ENCODE data around the gene CHRNA3.

DNA sequence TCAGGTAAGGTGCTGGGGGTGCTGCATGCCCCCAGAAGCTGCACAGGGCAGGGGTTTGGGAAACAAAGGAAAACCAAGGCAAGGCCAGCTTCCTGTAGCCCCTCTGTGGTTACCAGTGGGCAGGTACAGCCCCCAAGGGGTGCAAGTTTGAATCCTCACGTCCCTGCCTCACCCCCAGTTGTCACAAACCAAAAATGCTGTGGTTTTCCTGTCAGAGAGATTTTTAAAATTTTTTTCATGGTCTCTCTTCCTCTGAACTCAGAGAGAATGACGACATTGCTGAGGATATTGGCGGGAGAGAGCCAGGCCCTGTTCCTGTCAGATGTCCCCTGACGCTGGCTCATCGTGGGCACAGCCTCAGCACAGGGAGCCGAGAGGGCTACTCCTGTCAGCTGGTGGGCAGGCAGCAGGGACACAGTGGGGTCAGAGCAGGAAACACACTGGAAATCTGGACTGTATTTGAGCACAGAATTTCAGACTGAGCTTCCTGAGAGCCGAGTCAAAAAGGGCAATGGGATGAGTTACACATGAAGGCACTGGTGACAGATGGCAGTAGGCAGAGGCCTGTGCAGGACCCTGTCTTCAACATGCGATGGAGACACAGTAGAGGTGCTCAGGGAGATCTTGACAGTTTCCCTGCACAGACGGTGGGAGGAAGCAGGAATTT, 27.1 kb downstream of the PSTPIP1 start:
- RAMPAGE, long total RNA, result no peak
- RRBS, result no CpG with 5 or more reads among the region's 9 CpGs
PRO-cap:
- standard, result no peak
- CoPRO, capped RNA only, 2 experiments, result no peak in any of the 2 experiments
- CoPRO, capped and uncapped RNA, 2 experiments, result no peak in any of the 2 experiments
- CoPRO, uncapped RNA only, 2 experiments, result no peak in any of the 2 experiments
CAGE:
- cytosol, long polyA plus RNA, result no peak
- long polyA plus RNA, result no peak
- nucleolus, long total RNA, result no peak
- nucleus, long polyA plus RNA, result no peak

DNA sequence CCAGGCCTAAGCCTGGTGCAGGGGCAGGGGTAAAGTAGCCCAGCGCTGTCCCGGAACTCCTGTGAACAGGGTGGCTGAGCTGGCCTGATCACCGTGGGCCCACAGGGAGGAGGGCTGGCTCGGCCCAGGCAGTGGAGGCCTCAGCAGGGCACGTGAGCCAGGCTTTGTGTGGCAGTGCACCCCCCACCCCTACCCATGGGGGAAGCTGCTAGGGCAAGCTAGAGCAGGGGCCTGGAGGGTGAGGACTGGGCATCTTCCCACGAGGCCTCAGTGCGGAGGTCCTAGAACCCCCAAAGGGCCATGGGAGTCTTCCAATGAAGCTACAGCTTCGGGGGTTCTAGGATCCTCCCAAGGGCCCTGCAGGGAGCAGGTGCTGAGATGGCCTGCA, 36.0 kb downstream of the TSPAN3 start:
- RAMPAGE, long total RNA, result no peak
- RRBS, result no CpG with 5 or more reads among the region's 8 CpGs
PRO-cap:
- standard, result no peak
- CoPRO, capped RNA only, 2 experiments, result no peak in any of the 2 experiments
- CoPRO, capped and uncapped RNA, 2 experiments, result no peak in any of the 2 experiments
- CoPRO, uncapped RNA only, 2 experiments, result no peak in any of the 2 experiments
CAGE:
- cytosol, long polyA plus RNA, result no peak
- long polyA plus RNA, result no peak
- nucleolus, long total RNA, result no peak
- nucleus, long polyA plus RNA, result no peak

- RAMPAGE, long total RNA, result no peak
- RRBS, result no CpG with 5 or more reads among the region's 11 CpGs
PRO-cap:
- standard, result no peak
- CoPRO, capped RNA only, 2 experiments, result no peak in any of the 2 experiments
- CoPRO, capped and uncapped RNA, 2 experiments, result no peak in any of the 2 experiments
- CoPRO, uncapped RNA only, 2 experiments, result no peak in any of the 2 experiments
CAGE:
- cytosol, long polyA plus RNA, result no peak
- long polyA plus RNA, result no peak
- nucleolus, long total RNA, result no peak
- nucleus, long polyA plus RNA, result no peak
Measured at GRCh38 chr15:77178817-77179386, 108.0 kb upstream of the TSPAN3 start.

DNA sequence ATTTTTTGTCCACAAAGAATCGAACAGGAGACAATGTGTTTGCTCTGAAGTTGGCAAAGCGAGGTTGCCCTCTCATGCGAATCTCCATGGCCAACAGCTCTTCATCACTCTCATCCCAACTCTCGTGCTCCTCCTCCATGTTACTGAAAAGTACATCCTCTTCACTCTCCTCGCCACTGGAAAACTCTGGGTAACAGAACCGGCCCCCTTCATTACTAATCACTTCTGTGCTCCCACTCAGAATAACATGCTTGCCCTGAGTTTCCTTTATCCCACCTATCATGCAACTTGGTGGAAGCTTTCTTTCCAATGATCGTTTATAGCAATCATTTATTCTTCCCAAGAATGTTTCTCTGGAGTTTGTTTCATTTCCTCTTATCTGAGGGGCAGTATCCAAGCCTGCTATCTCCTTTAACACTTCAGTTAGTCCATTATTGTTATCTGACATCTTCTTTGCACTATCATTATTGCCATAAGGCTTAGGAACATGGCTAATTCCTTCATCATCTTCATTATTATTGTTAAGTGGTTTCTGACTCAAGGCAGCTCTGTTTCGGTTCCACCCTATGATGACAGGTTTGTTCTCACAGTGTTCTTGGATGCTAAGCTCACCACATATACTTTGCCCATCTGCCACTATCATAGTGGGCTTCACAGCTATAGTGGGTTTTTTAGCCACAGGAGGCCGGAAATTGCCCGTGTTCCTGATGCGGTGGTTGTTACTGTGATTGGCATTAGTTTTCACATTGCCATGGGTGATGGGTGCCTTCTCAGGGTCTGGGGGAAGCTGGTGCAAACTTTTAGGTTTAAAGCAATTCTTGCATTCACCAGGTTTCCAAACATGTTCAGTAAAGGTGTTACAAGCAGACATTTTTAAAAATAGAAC, 110.4 kb upstream of the TSPAN3 start:
- RAMPAGE, long total RNA, result no peak
- RRBS, result no CpG with 5 or more reads among the region's 11 CpGs
PRO-cap:
- standard, result no peak
- CoPRO, capped RNA only, 2 experiments, result no peak in any of the 2 experiments
- CoPRO, capped and uncapped RNA, 2 experiments, result no peak in any of the 2 experiments
- CoPRO, uncapped RNA only, 2 experiments, result no peak in any of the 2 experiments
CAGE:
- cytosol, long polyA plus RNA, result no peak
- long polyA plus RNA, result no peak
- nucleolus, long total RNA, result no peak
- nucleus, long polyA plus RNA, result no peak

- RAMPAGE, long total RNA, result no peak
- RRBS, result no CpG with 5 or more reads among the region's 12 CpGs
PRO-cap:
- standard, result no peak
- CoPRO, capped RNA only, 2 experiments, result no peak in any of the 2 experiments
- CoPRO, capped and uncapped RNA, 2 experiments, result no peak in any of the 2 experiments
- CoPRO, uncapped RNA only, 2 experiments, result no peak in any of the 2 experiments
CAGE:
- cytosol, long polyA plus RNA, result no peak
- long polyA plus RNA, result no peak
- nucleolus, long total RNA, result no peak
- nucleus, long polyA plus RNA, result no peak
Measured at GRCh38 chr15:77510118-77511213, 89.8 kb downstream of the HMG20A start.

GRCh38 chr15:77633449-77633971, 798 bp upstream of the LINGO1 start:
- RAMPAGE, long total RNA, result no peak
- RRBS, result 2% methylated on average over 9 of the region's 25 CpGs
PRO-cap:
- standard, result unidirectional peak, minus-strand start at chr15:77633591
- CoPRO, capped RNA only, 2 experiments, result peak in 2 of 2 experiments; most common plus-strand start chr15:77633721 (in 2); most common minus-strand start chr15:77633591 (in 1)
- CoPRO, capped and uncapped RNA, 2 experiments, result peak in 1 of 2 experiments; most common plus-strand start chr15:77633740 (in 1); most common minus-strand start chr15:77633591 (in 1)
- CoPRO, uncapped RNA only, 2 experiments, result no peak in any of the 2 experiments
CAGE:
- cytosol, long polyA plus RNA, result no peak
- long polyA plus RNA, result no peak
- nucleolus, long total RNA, result no peak
- nucleus, long polyA plus RNA, result no peak

DNA sequence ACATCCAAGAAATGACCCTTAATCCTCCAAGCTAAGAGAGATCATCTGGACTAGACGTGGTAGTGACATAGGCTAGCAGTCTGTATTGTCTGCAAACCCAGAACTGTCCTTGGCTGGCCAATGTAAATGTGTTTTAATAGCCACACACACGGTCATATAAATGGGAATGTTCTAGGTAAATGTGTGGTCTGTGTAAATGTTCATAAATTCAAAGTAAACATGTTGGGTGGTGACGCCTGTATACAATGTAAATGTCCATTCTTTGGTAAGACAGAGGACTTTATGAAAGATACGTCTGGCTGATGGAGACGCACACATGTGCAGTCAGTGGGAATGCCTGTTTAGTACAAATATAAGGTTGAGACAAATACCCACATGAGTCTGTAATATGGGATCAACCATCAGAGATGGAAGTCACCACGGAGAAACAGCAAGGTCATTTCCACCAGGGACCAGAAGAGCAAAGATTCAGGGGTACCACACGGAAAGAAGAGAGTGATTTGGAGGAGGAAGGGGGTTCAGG, 16.4 kb upstream of the LINGO1 start:
- RAMPAGE, long total RNA, result no peak
- RRBS, result no CpG with 5 or more reads among the region's 7 CpGs
PRO-cap:
- standard, result no peak
- CoPRO, capped RNA only, 2 experiments, result no peak in any of the 2 experiments
- CoPRO, capped and uncapped RNA, 2 experiments, result no peak in any of the 2 experiments
- CoPRO, uncapped RNA only, 2 experiments, result no peak in any of the 2 experiments
CAGE:
- cytosol, long polyA plus RNA, result no peak
- long polyA plus RNA, result no peak
- nucleolus, long total RNA, result no peak
- nucleus, long polyA plus RNA, result no peak

DNA sequence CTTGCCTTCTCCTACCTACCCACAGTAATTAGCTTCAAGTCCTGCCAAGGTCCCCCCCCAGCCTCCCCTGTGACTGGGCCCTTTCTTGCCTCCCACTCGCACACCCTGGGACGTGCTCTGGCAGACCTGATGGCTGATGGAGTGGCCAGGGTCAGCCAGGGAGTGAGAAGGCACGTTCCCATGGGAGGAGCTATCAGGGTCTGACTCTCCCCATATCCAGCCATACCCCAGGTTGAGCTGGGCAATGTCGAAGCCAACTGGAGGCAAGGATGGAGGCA, 136.6 kb upstream of the LINGO1 start:
- RAMPAGE, long total RNA, result no peak
- RRBS, result no CpG with 5 or more reads among the region's 4 CpGs
PRO-cap:
- standard, result no peak
- CoPRO, capped RNA only, 2 experiments, result no peak in any of the 2 experiments
- CoPRO, capped and uncapped RNA, 2 experiments, result no peak in any of the 2 experiments
- CoPRO, uncapped RNA only, 2 experiments, result no peak in any of the 2 experiments
CAGE:
- cytosol, long polyA plus RNA, result no peak
- long polyA plus RNA, result no peak
- nucleolus, long total RNA, result no peak
- nucleus, long polyA plus RNA, result no peak

GRCh38 chr15:77887593-77888437, 189.7 kb downstream of the TBC1D2B start:
- RAMPAGE, long total RNA, result no peak
- RRBS, result no CpG with 5 or more reads among the region's 16 CpGs
PRO-cap:
- standard, result no peak
- CoPRO, capped RNA only, 2 experiments, result no peak in any of the 2 experiments
- CoPRO, capped and uncapped RNA, 2 experiments, result no peak in any of the 2 experiments
- CoPRO, uncapped RNA only, 2 experiments, result no peak in any of the 2 experiments
CAGE:
- cytosol, long polyA plus RNA, result no peak
- long polyA plus RNA, result no peak
- nucleolus, long total RNA, result no peak
- nucleus, long polyA plus RNA, result no peak

DNA sequence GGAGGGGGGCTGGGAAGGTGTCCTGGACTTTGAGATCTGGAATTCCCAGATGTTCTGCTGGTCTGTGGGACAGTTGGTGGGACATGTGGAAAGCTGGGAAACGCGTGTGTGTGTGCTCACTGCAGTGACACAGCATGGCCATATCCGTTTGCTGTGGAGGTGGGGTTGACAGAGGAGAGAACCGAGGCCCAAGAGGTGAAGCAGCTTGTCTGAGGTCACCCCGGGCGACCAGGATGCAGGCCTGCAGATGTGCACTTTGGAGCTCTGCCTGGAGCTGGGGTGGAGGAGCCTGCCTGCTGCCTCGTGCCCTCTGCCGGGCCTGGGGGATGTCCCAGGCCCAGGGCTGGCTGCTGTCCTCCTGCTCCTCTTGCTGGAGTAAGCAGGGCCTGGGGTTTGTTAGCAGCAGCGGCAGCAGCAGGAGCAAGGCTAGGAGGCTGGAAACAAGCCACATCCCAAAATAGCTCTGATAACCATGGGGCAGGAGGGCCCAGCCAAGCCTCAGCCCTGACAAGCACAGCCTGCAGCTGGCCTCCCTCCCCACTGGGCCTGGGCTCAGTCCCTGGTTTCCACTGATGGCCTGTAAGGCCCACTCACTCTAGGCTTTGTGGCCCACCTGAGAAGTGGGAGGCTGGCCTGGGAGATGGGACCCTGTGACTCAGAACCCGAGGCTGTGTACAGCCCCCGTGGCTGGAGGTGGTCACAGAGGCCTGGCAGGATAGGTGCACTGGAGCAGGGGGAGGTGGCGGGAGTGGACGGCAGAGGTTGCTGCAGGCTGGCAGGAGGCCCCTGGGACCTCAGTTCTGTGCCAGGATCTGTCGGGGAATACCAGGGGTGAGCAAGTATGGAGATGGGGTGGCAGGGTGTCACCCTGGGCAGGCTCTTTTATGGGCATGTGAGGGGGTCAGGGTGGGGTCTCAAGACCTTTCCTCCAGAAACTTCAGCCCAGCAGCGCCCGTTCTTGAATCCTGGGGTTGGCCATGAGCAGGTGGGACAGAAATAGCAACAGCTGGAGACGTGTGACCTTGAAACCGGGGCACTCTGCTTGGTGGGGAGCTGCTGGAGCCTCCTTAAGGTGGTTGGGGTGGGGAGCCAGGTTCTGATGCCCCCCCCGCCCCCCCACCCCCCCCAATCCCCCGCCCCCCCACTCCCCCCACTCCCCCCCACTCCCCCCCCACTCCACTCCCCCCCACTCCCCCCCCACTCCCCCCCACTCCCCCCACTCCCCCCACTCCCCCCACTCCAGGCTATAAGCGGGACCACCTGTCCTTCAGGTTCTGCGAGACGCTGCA, 85.4 kb downstream of the TBC1D2B start:
- RAMPAGE, long total RNA, result no peak
- RRBS, result no CpG with 5 or more reads among the region's 23 CpGs
PRO-cap:
- standard, result no peak
- CoPRO, capped RNA only, 2 experiments, result no peak in any of the 2 experiments
- CoPRO, capped and uncapped RNA, 2 experiments, result no peak in any of the 2 experiments
- CoPRO, uncapped RNA only, 2 experiments, result no peak in any of the 2 experiments
CAGE:
- cytosol, long polyA plus RNA, result no peak
- long polyA plus RNA, result no peak
- nucleolus, long total RNA, result no peak
- nucleus, long polyA plus RNA, result no peak

- RAMPAGE, long total RNA, result no peak
- RRBS, result no CpG with 5 or more reads among the region's 16 CpGs
PRO-cap:
- standard, result no peak
- CoPRO, capped RNA only, 2 experiments, result no peak in any of the 2 experiments
- CoPRO, capped and uncapped RNA, 2 experiments, result no peak in any of the 2 experiments
- CoPRO, uncapped RNA only, 2 experiments, result no peak in any of the 2 experiments
CAGE:
- cytosol, long polyA plus RNA, result no peak
- long polyA plus RNA, result no peak
- nucleolus, long total RNA, result no peak
- nucleus, long polyA plus RNA, result no peak
Measured at GRCh38 chr15:78006396-78007313, 70.9 kb downstream of the TBC1D2B start.

- RAMPAGE, long total RNA, result no peak
- RRBS, result no CpG with 5 or more reads among the region's 2 CpGs
PRO-cap:
- standard, result no peak
- CoPRO, capped RNA only, 2 experiments, result no peak in any of the 2 experiments
- CoPRO, capped and uncapped RNA, 2 experiments, result no peak in any of the 2 experiments
- CoPRO, uncapped RNA only, 2 experiments, result no peak in any of the 2 experiments
CAGE:
- cytosol, long polyA plus RNA, result no peak
- long polyA plus RNA, result no peak
- nucleolus, long total RNA, result no peak
- nucleus, long polyA plus RNA, result no peak
Measured at GRCh38 chr15:78049586-78049976, 27.9 kb downstream of the TBC1D2B start.

DNA sequence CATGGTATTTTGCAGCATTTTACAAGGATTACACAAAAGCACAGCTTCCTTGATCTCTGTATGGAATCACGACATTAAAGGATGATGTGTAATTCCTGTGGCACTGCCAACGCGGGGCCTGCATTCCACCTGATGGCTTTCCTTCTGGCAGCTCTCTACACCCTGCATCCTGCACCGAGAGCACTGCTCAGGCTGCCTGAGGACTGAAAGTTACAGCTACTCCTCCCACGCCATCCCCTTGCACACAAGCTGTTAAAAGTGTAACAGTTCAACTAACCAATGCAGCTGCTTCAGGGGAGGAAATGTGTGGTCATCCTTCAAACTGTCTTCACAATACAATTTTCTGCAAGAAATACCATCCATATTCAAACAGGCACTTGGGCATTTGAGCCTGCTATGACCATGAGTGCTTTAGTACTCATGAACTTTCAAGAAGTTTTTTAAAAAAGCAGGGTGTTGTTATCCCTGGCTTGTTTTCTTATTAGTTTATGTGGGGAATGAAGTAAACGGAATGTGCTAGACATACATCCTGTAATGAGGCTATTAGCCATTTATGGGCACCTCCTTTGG, 27.4 kb downstream of the TBC1D2B start:
- RAMPAGE, long total RNA, result no peak
- RRBS, result no CpG with 5 or more reads among the region's 6 CpGs
PRO-cap:
- standard, result no peak
- CoPRO, capped RNA only, 2 experiments, result no peak in any of the 2 experiments
- CoPRO, capped and uncapped RNA, 2 experiments, result no peak in any of the 2 experiments
- CoPRO, uncapped RNA only, 2 experiments, result no peak in any of the 2 experiments
CAGE:
- cytosol, long polyA plus RNA, result no peak
- long polyA plus RNA, result no peak
- nucleolus, long total RNA, result no peak
- nucleus, long polyA plus RNA, result no peak

- RAMPAGE, long total RNA, result no peak
- RRBS, result no CpG with 5 or more reads among the region's 13 CpGs
PRO-cap:
- standard, result no peak
- CoPRO, capped RNA only, 2 experiments, result no peak in any of the 2 experiments
- CoPRO, capped and uncapped RNA, 2 experiments, result no peak in any of the 2 experiments
- CoPRO, uncapped RNA only, 2 experiments, result no peak in any of the 2 experiments
CAGE:
- cytosol, long polyA plus RNA, result no peak
- long polyA plus RNA, result no peak
- nucleolus, long total RNA, result no peak
- nucleus, long polyA plus RNA, result no peak
Measured at GRCh38 chr15:78265256-78266025, 1.1 kb downstream of the DNAJA4 start.

- RAMPAGE, long total RNA, result no peak
- RRBS, result 19% methylated on average over 21 of the region's 63 CpGs
PRO-cap:
- standard, result no peak
- CoPRO, capped RNA only, 2 experiments, result no peak in any of the 2 experiments
- CoPRO, capped and uncapped RNA, 2 experiments, result no peak in any of the 2 experiments
- CoPRO, uncapped RNA only, 2 experiments, result no peak in any of the 2 experiments
CAGE:
- cytosol, long polyA plus RNA, result no peak
- long polyA plus RNA, result no peak
- nucleolus, long total RNA, result no peak
- nucleus, long polyA plus RNA, result no peak
Measured at GRCh38 chr15:78620799-78621315, at the start of gene CHRNA3. CHRNA3 (minus strand) TSS chr15:78620996.

DNA sequence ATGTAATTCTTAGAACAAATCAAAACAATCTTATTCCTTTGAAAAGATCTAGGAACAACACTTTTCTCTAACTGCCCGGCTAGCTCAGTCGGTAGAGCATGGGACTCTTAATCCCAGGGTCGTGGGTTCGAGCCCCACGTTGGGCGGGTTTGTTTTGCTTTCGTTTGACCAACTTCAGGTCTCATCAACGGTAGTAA, 12.3 kb upstream of the MORF4L1 start:
- RAMPAGE, long total RNA, result no peak
- RRBS, result no CpG with 5 or more reads among the region's 8 CpGs
PRO-cap:
- standard, result bidirectional peak, plus-strand start at position 70 of the sequence, minus-strand start outside the sequence
- CoPRO, capped RNA only, 2 experiments, result peak in 2 of 2 experiments; most common plus-strand start position 70 of the sequence (in 2)
- CoPRO, capped and uncapped RNA, 2 experiments, result peak in 2 of 2 experiments; most common plus-strand start position 70 of the sequence (in 2)
- CoPRO, uncapped RNA only, 2 experiments, result peak in 2 of 2 experiments; most common plus-strand start position 70 of the sequence (in 2); most common minus-strand start position 82 of the sequence (in 1)
CAGE:
- cytosol, long polyA plus RNA, result no peak
- long polyA plus RNA, result no peak
- nucleolus, long total RNA, result no peak
- nucleus, long polyA plus RNA, result no peak

DNA sequence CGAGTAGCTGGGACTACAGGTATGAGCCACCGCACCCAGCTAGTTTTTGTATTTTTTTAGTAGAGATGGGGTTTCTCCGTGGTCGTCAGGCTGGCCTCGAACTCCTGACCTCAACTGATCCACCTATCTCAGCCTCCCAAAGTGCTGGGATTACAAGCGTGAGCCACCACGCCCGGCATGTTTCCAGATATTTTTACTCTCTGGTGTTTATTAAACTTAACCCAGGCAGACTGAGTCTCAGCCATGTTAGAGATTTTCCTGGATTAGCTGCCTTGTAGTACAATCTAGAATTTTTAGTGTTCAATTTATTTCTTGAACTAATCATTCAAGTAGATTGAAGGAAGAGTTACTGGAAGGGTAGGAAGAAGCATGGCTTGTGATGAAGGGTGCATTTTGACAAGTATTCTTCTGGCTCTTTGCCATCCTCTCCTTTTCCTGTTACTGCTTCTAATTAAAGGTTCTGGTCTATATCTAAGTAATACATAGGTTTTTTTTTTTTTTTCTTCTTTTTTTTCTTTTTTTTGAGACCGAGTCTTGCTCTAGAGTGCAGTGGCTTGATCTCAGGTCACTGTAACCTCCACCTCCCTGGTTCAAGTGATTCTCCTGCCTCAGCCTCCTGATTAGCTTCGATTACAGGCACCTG, 27.8 kb downstream of the MORF4L1 start:
- RAMPAGE, long total RNA, result no peak
- RRBS, result no CpG with 5 or more reads among the region's 10 CpGs
PRO-cap:
- standard, result no peak
- CoPRO, capped RNA only, 2 experiments, result no peak in any of the 2 experiments
- CoPRO, capped and uncapped RNA, 2 experiments, result no peak in any of the 2 experiments
- CoPRO, uncapped RNA only, 2 experiments, result no peak in any of the 2 experiments
CAGE:
- cytosol, long polyA plus RNA, result no peak
- long polyA plus RNA, result no peak
- nucleolus, long total RNA, result no peak
- nucleus, long polyA plus RNA, result no peak

- RAMPAGE, long total RNA, result no peak
- RRBS, result no CpG with 5 or more reads among the region's 3 CpGs
PRO-cap:
- standard, result no peak
- CoPRO, capped RNA only, 2 experiments, result no peak in any of the 2 experiments
- CoPRO, capped and uncapped RNA, 2 experiments, result no peak in any of the 2 experiments
- CoPRO, uncapped RNA only, 2 experiments, result no peak in any of the 2 experiments
CAGE:
- cytosol, long polyA plus RNA, result no peak
- long polyA plus RNA, result no peak
- nucleolus, long total RNA, result no peak
- nucleus, long polyA plus RNA, result no peak
Measured at GRCh38 chr15:79036883-79037263, 53.7 kb downstream of the RASGRF1 start.

Measured in K562 (cell line).